AG04449 (cell line): Measurements from ENCODE around the genes CPSF4L and GPRC5C.

DNA sequence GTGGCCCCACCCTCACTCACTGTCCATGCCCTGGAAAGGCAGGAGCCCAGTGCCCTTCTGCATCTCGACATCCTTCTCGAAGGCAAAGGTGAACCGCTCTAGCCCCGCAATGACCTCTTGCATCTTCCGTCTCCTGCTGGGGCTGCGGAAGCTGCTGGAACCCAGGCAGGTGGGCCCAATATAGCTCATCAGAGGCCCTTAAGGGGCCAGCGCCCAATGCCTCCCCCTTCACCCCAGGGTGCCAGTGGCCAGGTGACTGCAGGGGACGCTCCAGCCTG lies at the start of gene CPSF4L:
TSS of gene CPSF4L (minus strand) at position 185 of the 278 bp plus-strand sequence.
- RRBS, result no CpG with 5 or more reads among the region's 8 CpGs

DNA sequence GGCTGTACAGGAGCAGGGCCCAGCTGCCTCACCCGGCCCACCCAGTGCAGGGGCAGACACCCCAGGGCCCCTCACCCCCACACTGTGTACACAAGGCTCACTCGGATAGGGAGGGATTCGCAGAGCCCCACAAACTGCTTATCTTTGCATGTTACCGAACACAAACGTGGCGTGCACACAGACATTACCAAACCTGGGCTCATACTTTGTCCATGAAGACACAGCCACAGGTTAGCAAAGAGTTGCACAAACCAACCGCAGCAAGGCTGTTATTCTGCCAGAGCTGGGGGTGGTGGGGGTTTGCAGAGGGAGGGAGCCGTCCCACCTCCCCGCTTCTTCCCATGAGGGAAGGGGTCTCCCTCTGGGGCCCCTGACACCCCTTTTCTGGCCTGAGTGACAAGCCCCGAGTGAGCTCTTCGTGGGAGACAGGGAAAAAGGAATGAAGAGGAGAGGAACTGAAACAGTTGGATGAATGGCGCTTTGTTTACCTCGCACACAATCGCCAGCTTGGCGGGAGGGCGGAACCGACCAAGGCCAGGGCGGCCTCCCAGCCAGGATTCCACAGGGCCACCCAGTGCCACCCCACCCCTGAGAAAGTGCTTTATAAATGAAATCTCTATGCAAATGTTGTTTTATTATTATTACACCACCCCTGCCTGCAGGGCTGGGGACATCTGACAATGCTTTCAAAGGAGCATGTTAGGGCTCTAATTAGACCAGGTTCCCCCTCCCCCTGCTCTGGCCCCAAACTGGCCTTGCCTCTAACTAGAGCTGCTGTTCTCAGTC lies 487 bp upstream of the CPSF4L start:
- RRBS, result no CpG with 5 or more reads among the region's 18 CpGs

- RRBS, result no CpG with 5 or more reads among the region's 4 CpGs
These were observed 1.0 kb upstream of the CPSF4L start for GRCh38 chr17:73262798-73263031.

GRCh38 chr17:73401801-73402345 lies 90.1 kb upstream of the CDC42EP4 start:
- RRBS, result 29% methylated on average over 5 of the region's 21 CpGs

- RRBS, result 6% methylated on average over 51 of the region's 82 CpGs
These were observed 1.1 kb upstream of the SDK2 start for GRCh38 chr17:73645098-73645913.

- RRBS, result no CpG with 5 or more reads among the region's 12 CpGs
These were observed 103.4 kb upstream of the SDK2 start for GRCh38 chr17:73747517-73748079.

DNA sequence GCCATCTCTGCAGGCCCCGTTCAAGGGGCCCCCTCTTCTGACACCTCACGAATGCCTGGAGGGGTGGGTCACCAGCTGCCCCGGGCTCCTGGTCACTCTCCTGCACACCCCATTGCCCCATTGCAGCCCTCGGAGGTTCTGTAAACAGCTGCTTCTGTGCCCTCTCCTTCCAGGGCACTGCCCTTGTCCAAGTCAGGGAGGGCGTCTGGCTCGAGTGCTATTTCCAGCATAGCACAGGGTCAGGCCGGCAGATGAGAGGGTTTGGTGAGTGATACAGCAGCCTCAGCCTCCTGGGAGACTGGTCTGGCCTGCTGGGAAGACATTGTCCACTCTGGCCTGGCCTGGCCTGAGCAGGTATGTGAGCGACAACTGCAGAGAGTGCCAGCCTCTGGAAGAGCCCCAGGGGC lies 105.6 kb upstream of the SDK2 start:
- RRBS, result no CpG with 5 or more reads among the region's 8 CpGs

DNA sequence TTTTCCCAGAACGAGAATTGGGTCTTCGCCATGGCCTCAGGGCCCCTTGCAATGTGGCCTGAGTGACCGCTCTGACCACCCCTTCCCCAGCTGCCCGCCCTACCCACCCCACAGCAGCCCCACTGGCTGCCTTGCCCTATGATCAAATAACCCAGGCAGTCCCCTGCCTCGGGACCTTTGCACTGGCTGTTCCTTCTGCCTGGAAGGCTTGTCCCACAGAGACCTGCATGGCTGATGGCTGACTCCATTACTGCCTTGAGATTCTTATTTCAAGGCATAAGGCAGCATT lies 133.1 kb upstream of the SDK2 start:
- RRBS, result no CpG with 5 or more reads among the region's 5 CpGs

- RRBS, result no CpG with 5 or more reads among the region's 11 CpGs
These were observed 176.6 kb upstream of the SDK2 start for GRCh38 chr17:73820834-73821347.

DNA sequence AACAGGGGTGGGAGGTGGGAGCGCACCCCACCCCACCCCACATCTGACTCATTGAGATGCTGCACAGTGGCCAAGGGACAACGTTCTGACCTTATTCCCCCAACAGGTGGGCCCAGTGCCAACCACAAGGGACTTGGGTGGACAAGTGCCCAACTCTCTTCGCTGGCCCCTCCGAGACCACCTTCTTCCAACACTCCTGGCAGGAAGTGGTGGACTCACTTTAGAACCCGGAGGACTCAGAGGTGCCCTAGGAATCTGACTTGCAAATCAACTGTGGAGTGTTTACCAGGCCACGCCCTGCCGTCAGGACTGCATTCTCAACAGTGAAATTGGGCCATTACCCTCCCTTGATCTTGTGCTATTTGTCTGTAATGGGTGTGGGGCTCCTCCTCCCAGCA lies 212.3 kb upstream of the RPL38 start:
- RRBS, result no CpG with 5 or more reads among the region's 7 CpGs

DNA sequence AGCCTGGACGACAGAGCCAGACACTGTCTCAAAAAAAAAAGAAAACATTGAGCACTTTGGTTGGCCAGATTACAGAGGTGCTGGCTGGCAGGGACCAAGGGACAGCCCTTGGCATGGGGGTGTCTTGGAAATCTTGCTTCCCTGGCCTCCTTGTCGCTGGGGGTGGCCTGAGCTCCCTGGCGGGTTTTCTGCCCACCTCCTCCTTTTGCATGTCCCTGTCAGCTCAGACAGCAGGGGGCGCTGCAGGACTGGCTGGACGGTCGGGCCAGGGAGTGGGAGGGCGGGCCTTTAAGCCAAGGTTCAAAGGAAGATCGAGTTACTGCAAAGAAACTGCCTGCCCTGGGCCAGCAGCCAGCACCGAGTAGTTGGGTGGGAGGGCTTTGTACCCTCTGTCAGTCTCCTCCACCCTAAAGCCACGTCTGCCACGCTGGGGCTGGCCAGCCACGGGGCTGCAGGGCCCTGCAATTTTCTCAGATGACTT lies 12.1 kb downstream of the GPR142 start:
- RRBS, result no CpG with 5 or more reads among the region's 12 CpGs

DNA sequence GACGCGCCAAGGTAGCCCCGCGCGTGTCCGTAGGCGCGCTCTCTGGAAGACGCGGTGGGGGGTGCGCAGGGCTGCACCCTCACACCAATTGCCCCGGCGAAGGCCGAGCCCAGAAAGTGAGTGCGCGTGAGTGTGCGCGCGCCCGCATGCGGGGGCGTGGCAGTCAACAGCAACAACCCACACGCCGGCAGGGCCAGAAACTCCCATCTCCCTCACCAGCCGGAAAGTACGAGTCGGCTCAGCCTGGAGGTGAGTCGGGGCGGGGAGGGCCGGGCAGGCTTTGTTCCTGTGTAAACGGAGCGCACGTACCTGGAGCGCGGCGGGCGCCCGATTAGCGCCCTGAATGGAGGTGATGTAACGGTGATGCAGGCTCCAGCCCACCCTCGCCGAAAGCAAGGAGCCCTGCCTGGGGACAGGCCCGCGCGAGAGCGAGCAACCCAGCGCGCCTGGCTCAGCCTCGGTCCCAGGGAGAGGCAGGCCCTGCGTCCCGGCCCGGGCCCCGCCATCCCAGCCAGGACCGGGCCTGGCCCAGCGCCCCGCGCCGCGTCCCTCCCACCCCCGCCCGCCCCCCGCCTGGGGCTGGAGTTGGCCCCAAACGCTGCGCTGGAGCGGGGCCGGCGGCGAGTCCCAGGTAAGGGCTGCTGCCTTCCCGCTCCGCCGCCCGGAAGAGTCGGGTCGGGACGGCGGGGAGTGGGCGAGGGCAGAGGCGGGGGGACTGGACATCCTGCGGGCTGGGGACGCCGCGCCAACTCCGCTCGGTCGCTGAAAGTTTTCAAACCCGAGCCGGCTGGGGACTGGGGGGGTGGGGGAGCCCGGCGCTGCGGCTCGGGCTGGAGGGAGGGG lies at the start of gene GPRC5C:
TSS of gene GPRC5C (plus strand) at position 196 of the 843 bp plus-strand sequence.
- RRBS, result 3% methylated on average over 27 of the region's 91 CpGs

GRCh38 chr17:74451153-74451641 lies 15.2 kb upstream of the CD300A start:
- RRBS, result no CpG with 5 or more reads among the region's 12 CpGs

- RRBS, result no CpG with 5 or more reads among the region's 8 CpGs
These were observed 2.7 kb downstream of the CD300LB start for GRCh38 chr17:74528361-74529112.

GRCh38 chr17:74744648-74745608 lies 3.5 kb upstream of the NHERF1 start:
- RRBS, result no CpG with 5 or more reads among the region's 26 CpGs

GRCh38 chr17:74746812-74747423 lies 1.5 kb upstream of the NHERF1 start:
- RRBS, result no CpG with 5 or more reads among the region's 7 CpGs

- RRBS, result 3% methylated on average over 17 of the region's 60 CpGs
These were observed 436 bp downstream of the NHERF1 start for GRCh38 chr17:74748809-74749318.

- RRBS, result 70% methylated on average over 4 of the region's 19 CpGs
These were observed 10.0 kb downstream of the TMEM104 start for GRCh38 chr17:74786053-74786886.

- RRBS, result 47% methylated on average over 3 of the region's 20 CpGs
These were observed 17.4 kb downstream of the OTOP3 start for GRCh38 chr17:74952896-74953778.

GRCh38 chr17:75012766-75013665 lies 546 bp downstream of the MRPL58 start:
- RRBS, result 2% methylated on average over 20 of the region's 35 CpGs